ENCODE data around the gene FUT2.

- PRO-cap = no peak
- CAGE, long polyA plus RNA = no peak
Measured at GRCh38 chr19:48256818-48257213, 1.1 kb upstream of the CARD8 start.

DNA sequence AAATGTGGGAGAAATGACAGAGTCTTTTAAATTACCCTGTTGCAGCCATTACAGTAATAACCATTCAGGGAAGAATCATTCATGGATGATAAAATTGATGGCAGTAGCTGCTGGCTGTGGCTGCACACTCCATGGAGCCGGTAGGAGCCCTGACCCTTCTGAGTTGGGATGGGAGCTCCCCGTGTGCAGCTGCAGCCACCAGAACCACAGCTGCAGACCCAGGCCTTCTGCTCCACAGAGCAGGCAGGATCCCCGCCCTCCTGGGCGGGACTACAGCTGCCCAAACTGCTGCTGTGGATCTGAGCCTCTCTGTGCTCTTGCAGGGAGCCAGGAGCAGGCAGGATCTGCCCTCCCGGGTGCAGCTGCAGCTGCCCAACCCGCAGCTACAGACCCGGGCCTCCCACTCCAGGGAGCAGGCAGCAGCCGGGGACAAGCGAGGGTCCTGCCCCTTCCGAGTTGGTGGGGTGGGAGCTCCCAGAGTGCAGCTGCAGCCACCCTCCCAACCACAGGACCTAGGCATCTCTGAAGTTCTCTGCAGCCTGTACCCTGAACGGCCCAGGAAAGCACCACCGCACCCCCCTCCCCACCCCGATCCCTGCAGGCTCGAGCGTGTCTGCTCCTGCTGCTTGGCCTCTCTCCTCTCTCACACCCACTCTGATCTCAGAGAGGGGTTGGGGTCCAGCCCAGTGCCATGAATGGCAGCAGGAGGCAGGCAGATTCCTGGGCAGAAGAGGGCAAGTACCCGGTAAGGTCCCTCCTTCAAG lies 13.1 kb downstream of the ODAD1 start:
- PRO-cap = no peak
- CAGE, long polyA plus RNA = no peak

GRCh38 chr19:48330048-48330761 lies 4.9 kb downstream of the EMP3 start:
- PRO-cap = unidirectional peak, plus-strand start at chr19:48330336
- CAGE, long polyA plus RNA = no peak

GRCh38 chr19:48390218-48391085 lies 899 bp downstream of the KDELR1 start:
- PRO-cap = bidirectional peak, plus-strand start at chr19:48390993, minus-strand start at chr19:48391005
- CAGE, long polyA plus RNA = no peak

DNA sequence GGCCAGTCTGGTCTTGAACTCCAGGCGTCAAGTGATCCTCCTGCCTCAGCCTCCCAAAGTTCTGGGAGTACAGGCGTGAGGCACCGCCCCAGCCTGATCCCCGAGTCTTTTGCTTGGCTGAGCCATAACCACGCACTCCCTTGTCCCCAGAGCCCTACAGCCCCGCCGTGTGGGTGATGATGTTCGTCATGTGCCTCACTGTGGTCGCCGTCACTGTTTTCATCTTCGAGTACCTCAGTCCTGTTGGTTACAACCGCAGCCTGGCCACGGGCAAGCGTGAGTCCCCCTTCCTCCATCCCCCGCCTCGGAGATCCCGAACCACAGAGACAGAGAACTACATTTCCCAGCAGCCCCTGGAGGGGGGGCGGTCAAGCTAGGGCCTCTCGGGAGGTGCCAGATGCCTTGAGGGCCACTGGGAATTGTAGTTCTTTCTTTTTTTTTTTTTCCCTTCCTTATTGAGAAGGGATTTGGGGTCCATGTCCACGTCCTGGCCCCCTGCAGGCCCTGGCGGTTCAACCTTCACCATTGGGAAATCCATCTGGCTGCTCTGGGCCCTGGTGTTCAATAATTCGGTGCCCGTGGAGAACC lies 25.7 kb downstream of the GRIN2D start:
- PRO-cap = unidirectional peak, minus-strand start at position 111 of the sequence
- CAGE, long polyA plus RNA = no peak

DNA sequence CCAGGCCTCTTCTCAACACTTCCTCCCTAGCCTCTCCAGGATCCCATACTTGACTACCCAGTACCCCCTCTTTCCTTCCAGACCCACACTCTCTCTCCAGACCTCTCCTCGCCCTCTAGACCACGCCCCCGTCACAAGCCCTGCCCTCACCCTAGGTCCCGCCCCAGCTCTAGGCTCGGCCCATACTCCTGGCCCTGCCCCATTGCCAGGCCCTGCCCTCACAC lies 19.0 kb downstream of the LMTK3 start:
- PRO-cap = no peak
- CAGE, long polyA plus RNA = no peak

- PRO-cap = unidirectional peak, minus-strand start at chr19:48638814
- CAGE, long polyA plus RNA = no peak
Measured at GRCh38 chr19:48638575-48639483, 1.6 kb upstream of the DBP start.

DNA sequence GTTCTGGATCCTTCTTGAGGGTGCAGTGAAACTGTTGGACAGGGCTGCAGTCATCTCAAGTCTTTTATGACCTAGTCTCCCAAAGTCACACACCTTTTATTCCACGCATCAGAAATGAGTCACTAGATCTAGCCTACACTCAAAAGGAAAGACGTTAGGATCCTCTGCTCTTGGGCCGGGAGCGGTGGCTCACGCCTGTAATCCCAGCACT lies 3.6 kb upstream of the CA11 start:
- PRO-cap = no peak
- CAGE, long polyA plus RNA = no peak

DNA sequence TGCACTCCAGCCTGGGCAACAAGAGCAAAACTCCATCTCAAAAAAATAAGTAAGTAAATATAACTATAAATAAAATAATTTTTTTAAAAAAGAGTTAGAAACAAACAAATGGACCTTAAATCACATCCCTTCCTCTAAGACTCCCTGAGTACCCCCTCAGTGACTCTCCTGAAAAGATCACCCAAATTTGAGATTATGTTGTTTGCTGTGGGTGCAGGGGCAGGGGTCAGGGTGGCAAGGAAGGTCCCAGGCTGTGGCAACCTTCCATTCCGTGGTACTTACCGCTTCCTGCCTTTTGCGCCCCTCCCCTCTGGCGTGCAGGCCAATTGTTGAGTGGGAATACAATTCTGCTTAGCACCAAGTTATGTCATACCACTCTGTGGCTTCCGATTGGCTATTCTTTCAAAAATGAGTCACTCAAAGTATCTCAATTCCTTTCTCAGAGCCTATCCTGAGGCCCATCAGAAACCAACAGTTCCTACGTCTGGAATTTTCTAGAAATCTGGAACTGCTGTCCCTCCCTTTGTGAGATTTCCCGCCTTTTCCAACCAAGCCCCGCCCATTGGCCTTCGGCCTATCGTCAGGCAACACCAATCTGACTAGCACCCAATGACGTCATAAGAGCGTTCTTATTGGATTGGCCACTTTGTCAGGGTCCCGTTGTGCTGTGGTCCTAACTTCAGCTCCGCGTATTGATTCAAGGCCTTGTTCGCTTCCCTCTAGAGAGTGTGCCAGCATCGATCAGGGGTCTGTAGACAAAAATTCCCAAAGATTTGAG lies 12.0 kb downstream of the NTN5 start:
- PRO-cap = no peak
- CAGE, long polyA plus RNA = no peak

DNA sequence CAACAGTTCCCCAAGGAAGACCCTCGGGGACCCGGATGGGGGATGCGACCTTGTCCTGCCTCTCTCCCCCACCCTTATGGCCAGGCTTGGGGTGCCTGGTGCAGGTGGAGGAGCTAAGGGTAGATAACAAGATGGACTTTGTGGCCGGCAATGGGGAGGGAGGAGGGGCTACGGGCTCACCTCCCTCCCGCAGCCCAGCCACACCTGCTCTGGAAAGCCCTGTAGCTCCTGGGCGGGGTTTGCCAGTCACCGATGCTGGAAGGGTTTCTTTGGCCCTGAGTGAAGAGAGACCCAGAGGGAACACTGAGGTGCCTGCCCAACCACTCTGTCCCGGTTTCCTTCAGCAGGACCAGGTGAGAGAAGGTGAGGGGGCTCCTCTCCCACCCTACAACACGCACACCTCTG lies at the start of gene FUT2:
Gene FUT2 (plus strand): TSS at position 245 of the 405 bp plus-strand sequence.
- PRO-cap = no peak
- CAGE, long polyA plus RNA = no peak

DNA sequence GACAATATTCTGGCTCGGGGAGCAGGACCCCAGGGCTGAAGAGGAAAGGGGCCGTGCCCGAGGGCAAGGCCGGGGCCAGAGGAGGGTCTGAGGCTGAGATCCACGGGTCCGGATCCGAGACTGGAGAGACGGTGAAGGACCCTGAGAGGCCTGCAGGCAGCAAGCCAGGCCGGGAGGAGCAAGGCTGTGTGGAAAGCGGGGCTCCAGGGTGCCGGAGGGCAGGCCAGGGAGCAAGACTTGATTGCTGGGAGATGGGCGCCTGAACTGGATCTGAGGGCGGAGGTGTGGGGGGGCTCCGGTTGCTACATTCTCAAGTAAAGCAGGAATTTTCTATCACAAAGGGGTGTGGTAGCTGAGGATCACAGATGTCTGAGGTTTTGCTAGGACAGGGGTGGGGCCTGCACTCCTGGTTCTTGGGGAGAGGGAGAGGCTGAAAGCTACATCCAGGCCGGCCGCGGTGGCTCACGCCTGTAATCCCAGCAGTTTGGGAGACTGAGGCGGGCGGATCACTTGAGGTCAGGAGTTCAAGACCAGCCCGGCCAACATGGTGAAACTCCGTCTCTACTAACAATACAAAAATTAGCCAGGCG lies 3.8 kb downstream of the MAMSTR start:
- PRO-cap = no peak
- CAGE, long polyA plus RNA = no peak

GRCh38 chr19:48737226-48738138 lies 2.9 kb downstream of the RASIP1 start:
- PRO-cap = no peak
- CAGE, long polyA plus RNA = no peak

GRCh38 chr19:48753225-48753396 lies 670 bp upstream of the FUT1 start:
- PRO-cap = no peak
- CAGE, long polyA plus RNA = no peak

DNA sequence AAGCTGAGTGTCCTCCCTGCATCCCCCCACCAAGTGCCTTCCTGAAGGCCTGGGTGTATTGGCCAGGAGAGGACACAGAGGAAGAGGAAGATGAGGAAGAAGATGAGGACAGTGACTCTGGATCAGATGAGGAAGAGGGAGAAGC lies 1.9 kb downstream of the PPP1R15A start:
- PRO-cap = no peak
- CAGE, long polyA plus RNA = no peak

- PRO-cap = no peak
- CAGE, long polyA plus RNA = no peak
Measured at GRCh38 chr19:48967391-48968374, 2.6 kb downstream of the FTL start.

- PRO-cap = no peak
- CAGE, long polyA plus RNA = no peak
Measured at GRCh38 chr19:48969322-48969598, 4.2 kb downstream of the FTL start.

DNA sequence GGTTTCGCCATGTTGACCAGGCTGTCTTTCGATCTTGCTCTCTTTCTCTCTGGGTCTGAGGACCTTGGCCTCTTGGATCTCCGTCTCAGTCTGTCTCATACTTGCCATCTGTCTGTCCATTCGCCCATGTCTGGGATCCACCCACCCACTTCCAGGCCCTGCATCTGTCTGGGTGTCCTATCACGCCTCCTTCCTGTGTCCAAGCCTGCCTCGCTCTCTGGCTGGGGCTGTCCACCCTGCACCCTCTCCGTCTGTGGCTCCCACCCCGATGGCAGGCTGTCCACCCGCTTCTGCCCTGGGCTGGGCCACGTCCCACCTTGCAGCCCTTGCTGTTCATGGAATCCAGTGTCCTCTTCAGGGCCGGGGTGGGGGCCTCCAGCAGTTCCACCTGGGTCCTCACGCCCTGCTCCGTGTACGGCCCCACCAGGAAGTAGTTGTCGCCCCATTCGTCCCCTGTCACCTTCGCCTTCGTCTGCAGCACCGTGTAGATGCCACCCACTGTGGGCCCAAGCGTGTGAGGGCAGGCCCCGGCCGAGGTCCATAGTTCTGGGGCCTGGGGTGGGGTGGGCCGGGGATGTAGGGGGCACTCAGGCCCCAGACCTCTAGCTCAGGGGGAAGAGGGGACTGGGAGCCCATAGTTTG lies 2.0 kb downstream of the GYS1 start:
- PRO-cap = no peak
- CAGE, long polyA plus RNA = no peak

- PRO-cap = no peak
- CAGE, long polyA plus RNA = no peak
Measured at GRCh38 chr19:49071730-49072561, 553 bp downstream of the KCNA7 start.

GRCh38 chr19:49133321-49134210 lies 14.2 kb downstream of the PPFIA3 start:
- PRO-cap = no peak
- CAGE, long polyA plus RNA = no peak

DNA sequence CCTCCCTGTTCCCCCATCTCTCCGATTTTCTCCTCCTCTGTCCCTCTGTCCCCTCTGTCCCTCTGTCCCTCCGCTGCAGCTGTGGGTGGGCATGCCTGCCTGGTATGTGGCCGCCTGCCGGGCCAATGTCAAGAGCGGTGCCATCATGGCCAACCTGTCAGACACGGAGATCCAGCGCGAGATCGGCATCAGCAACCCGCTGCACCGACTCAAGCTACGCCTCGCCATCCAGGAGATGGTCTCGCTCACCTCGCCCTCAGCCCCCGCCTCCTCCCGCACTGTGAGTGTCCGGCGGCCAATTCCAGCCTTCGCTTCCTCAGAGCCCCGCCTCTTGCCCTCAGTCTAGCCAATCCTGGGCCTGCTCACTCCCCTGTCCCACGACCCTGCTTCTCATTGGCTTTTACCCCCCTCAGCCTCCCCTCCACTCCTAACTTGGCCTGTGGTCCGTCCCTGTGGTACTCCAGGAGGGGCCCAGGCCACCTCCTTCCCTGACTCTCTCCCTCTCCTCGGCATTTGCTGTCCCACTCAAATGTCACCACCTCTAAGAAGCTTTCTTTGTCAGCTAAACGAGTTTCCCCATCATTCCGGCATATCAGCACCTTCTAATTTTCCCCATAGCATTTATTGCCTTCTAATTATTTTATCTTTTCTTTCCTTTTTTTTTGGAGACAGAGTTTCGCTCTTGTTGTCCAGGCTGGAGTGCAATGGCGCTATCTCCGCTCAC lies 12.3 kb downstream of the HRC start:
- PRO-cap = no peak
- CAGE, long polyA plus RNA = no peak

All from B cell (primary cell).